Left ventricle myocardium (tissue), 1 donor: ENCODE measurements around a stretch of chr12.

- PRO-cap: no peak
Observed at GRCh38 chr12:89328189-89329084, 23.9 kb downstream of the DUSP6 start.

GRCh38 chr12:89345443-89346743 is 6.4 kb downstream of the DUSP6 start:
- PRO-cap: bidirectional peak, plus-strand start at chr12:89346590, minus-strand start at chr12:89346413; bidirectional peak, plus-strand start at chr12:89346900, minus-strand start at chr12:89346646

DNA sequence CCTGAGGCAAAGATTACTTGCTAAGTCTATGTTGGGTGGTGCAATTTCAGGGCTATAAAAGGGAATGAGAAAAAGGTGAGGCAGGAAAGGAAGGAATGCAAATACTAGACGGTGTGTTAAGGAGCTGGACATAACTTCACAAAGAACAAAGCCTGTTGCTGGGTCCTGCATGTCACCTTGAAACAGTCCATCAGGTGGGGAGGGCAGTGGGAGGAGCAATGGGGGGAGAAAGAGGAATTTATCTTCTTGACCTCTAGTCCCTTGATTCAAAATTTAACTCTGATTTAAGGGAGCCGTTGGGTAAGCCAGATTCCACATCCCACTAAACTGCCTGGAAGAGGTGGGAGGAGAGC is 16.1 kb upstream of the DUSP6 start:
- PRO-cap: no peak

DNA sequence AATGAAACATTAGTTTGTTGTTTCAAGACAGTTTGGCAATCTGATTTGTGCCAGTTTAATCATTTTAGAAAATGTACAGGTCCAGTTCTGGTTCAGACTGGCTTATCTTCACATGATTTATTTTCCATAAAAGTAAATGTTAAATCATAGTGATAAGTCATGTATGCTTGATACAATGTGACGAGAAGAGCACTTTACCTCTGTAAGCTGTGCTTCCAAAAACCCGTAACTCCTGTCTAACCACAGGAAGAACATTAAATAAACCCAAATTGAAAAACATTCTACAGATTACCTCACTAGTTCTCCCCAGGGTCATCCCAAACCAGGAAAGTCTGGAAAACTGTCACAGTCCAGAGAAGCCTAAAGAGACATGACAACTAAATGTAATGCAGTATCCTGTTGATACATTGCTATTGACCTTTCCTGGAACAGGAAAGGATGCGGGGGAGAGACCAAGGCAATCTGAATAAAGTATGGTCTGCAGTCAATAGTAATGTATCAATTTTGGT is 32.5 kb upstream of the DUSP6 start:
- PRO-cap: no peak

DNA sequence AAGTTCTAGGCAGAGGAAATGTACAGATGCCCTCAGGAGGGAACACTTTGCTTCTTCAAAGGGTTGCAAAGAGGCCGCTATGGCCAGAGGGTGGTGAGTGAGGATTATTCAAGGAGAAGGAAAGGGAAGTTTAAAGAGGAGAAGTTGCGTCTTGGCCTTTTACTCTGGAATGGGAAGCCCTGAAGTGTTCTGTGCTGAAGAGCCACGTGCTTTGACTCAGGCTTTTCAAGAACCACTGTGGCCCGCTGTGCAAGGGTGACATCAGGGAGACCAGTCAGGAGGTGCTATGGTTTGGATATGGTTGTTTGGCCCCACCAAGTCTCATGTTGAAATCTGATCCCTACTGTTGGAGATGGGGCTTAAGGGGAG is 65.9 kb upstream of the DUSP6 start:
- PRO-cap: no peak

DNA sequence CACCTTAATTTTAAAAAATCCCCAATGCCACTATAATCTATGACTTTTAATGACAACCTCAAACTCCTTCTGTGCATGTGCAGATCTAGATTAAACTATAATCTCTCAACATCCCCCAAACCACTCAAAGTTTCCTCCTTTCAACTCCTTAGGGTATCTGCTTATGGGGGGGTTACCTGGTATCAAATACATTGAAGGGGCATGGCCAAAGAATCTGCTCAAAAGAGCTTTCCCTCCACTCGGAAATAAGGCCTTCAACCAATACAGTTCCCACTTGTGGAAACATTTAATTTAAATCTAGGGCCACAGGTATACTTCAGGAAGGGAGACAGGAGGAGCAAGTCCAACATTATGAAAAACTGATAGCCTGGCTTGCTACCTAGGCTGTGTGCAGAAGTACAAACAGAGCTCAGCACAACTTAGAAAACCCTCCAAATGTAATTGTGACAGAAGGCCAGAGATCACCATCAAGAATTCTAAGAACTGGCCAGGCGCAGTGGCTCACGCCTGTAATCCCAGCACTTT is 14.3 kb downstream of the ATP2B1 start:
- PRO-cap: no peak

DNA sequence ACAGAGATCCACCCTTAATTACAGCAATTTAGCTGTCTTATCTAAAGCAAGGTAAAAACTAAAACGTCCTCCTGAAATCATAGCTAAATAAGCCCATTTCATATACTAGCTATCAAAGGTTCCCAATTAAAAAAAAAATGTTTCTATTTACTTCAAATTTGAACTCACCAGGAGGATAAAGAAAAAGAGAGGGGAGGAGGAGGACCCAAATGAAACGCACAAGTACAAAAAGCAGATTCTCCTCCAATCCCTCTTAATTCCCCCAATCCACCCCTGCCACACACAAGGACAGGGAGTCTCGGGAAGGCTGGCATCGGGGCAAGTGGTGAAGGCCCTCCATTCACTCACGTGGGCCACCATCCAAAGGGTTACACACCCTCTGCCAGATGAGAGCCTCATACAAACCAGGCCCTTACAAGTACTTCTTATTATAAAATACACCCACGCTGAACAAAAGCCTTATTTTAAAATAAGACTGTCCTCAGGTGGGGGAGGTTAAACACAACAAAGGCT is 1.7 kb downstream of the ATP2B1 start:
- PRO-cap: no peak

- PRO-cap: unidirectional peak, minus-strand start at chr12:89710039
Observed at GRCh38 chr12:89709889-89710543, 1.4 kb upstream of the ATP2B1 start.

- PRO-cap: no peak
Observed at GRCh38 chr12:89752346-89752660, 43.7 kb upstream of the ATP2B1 start.

DNA sequence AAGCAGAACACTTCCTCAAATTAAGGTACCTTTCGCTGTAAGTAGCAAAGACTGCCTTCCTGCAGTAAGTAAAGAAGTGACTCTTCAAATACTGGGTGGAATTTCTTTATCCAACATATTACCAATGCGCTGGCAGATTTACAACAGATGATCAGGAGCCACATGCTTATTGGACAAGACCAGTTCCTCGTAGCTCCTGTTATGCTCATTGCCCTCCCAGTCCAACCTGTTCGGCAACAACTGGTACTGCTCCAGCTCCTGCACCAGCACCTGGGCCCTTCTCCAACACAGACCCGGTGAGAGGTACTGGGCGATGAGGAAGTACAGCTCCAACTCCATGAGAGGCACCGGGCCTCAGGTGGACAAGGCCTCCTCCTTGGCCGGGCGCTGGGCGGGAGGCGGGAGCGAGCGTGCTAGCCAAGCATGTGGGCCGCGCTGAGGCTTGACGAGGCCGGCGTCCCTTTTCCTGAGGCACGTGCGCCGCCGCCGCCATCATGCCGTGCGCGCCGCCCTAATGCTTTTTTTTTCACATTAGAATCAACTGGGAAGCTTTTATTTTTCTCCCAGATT is 210.8 kb upstream of the ATP2B1 start:
- PRO-cap: no peak

DNA sequence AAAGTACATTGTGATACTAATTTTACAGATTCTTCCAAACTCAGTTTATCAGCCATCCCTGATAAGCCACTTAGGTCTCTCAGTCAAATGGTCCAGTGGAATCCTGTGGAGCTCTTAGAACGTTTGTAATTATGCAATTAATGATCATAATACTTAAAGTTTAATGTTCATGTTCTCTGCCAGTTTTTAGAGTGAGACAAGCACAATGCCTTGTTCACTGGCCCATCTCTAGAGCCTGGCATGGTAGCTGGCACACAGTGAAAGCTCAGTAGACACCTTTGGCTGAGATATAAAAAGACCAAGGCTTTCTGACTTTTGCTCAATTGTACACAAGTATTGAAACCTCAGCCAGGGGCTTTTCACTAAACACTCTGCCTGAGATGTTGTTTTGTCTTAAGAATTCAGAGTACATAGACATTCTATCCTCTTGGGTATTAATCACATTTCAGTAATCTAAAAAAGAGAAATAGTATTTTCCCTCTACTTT is 241.8 kb upstream of the ATP2B1 start:
- PRO-cap: no peak

GRCh38 chr12:90108458-90108686 is 399.7 kb upstream of the ATP2B1 start:
- PRO-cap: no peak

DNA sequence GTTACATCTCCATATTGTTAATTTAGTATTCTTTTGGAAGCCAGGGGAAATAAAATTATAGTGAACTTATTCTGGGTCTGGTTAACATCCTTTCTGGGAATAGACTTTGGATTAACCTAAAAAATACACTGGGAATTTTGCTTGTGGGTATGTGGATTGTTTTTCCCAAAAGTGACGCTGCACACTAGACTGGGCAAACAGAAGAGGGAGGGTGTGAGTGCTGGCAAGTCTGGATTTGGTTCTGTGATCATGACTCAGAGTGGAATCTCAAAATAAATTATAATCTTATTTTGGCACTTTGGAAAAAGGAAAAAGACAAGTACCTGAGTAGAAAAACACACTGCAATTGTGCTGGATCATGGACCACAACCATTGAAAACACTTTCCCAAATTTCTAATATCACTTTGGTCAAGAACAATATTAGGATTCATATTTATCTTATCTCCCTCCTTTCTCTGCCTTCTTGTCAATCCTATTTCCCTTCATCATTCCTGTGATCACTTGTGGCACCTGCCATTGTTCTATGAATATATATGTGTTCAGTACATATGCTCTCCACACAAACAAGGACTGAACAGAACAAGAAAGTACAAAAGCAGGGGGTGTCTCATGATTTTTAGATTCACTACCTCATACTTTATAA is 15.3 kb upstream of the LUM start:
- PRO-cap: no peak

DNA sequence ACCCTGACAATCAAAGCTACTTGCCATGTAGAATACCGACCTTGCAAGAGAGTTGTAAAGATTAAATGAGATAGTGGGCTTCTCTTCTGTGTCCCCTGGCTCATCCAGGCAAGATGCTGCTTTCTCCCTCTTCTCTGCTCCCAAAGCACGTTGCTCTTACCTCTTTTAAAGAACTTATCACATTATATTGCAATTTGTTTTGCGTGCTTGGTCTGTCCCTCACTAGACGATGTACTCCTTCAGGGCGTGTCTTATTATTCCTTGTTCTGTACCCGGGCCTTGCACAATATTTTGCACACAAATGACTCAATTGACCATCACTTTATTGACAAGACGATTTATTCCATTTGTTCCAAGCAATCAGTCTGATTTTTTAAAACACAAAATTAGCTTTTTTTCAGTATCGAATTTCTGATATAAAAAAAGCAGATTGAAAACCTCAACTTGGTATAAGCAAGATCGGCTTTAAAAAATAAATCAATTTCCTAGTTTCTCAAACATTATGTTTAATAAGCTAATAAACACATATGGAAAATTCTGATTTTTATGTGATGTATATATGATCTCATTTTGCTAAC is 3.2 kb downstream of the DCN start:
- PRO-cap: bidirectional peak, plus-strand start at position 222 of the sequence, minus-strand start at position 158 of the sequence

- PRO-cap: no peak
Observed at GRCh38 chr12:91180447-91180959, 2.1 kb downstream of the DCN start.

DNA sequence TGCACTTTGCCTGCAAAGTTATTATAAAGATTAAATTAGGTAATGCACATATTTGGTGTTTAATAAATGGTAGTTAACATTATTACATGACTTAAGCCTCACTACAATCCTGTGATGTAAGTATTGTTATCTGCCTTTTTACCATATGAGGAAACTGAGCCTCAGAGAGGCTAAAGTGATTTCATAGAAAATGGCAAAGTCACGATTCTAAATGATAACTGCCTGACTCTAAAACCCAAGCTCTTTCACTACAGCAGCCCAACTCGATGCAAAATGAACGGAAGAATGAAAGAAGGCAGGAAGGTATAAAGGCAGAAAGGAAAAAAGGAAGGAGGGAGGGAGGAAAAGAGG is 134.0 kb downstream of the BTG1 start:
- PRO-cap: no peak

DNA sequence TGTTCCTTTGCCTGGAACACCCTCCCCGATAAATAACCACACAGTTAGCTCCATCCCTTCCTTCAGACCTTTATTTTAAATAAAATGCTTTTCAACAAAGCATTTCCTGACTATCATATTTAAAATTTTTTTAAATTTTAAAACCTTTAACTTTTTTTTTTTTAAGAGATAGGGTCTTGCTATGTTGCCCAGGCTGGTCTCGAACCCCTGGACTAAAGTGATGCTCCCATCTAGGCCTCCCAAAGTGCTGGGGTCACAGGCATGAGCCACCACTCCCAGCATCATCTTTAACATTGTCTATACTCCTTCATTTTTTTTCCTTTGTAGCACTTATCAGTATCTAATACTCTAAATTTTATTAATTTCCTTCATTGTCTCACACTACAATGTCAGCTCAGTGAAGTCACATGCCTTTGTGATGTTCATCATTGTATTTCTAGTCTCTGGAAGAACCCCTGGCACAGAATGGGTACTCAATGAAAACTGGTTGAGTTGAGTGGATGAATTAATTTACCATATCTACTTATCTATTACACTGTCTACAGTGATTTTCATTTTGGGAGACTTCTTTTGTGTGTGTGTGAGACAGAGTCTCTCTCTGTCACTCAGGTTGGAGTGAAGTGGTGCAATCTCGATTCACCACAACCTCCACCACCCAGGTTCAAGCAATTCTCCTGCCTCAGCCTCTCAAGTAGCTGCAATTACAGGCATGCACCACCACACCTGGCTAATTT is 48.3 kb downstream of the BTG1 start:
- PRO-cap: no peak

DNA sequence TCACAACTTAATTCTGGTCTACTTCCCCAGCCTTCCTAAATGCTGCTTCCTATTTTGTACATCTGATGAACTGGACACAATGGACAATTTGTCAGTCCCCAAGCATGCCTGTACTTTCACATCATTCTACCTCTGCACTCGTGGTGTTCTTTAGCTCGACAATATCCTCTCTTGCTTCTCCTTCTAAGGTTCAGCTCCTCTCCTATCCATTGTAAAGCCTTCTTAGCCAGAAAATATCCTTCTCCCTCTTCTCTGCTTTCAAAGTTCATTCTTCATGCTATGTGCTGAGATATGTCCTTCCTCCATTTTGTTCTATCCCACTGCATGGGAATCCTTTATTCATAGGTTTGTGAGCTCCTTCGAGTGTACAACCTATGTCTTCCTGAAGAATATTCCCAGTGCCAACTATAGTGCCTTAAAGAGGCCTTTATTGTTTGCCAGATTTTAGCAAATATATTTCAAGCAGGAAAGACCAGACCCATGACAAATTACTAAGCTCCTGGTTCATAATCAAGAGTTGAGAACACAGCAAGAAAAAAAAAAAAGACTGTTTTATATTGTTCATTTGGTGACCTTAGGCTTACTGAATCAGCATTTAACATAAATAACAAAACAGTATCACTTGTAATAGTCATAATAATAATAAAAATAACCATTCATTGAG is 33.5 kb downstream of the BTG1 start:
- PRO-cap: no peak

DNA sequence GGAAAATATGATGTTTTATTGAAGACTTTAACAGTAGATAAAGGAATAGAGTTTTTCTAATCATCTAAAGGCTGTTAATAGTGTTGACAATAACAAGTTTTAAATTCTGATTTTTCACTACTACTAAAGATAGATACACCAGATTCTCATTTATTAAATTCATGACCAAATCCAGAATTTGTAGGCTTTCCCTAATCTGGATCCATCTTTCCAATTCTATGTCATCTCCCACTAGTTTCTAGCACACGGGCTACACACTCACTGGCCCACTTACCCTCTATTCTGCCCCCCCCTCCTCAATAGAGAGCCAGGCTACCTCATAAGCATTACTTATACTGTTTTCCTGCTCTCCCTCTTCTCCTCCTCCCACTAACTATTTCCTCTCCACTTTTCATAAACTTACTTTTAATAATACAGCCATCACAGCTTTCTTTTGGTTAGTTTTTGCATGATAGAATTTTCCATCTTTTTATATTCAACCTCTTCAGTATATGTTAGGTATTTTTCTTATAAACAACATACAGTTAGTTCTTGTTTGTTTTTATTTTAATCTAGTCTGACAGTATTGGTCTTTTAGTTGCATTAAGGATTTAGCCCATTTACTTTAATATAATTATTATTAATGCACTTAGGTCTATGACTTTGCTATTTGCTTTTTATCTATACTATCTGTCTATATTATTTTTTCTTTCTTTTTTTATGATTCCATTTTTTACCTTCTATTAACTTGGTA is 32.3 kb downstream of the BTG1 start:
- PRO-cap: no peak

GRCh38 chr12:92118791-92119574 is 26.7 kb downstream of the BTG1 start:
- PRO-cap: no peak